Paraaortic lymph node (tissue), 1 donor: ENCODE results near the genes KIAA0319L and GRIK3.

GRCh38 chr1:35527649-35528458, 29.3 kb downstream of the KIAA0319L start:
- PRO-cap = no peak

- PRO-cap = unidirectional peak, minus-strand start at chr1:35557403; bidirectional peak, plus-strand start at chr1:35557837, minus-strand start at chr1:35557593
These were observed at the start of gene KIAA0319L for GRCh38 chr1:35556957-35557951. TSS of gene KIAA0319L (minus strand) at chr1:35557403.

DNA sequence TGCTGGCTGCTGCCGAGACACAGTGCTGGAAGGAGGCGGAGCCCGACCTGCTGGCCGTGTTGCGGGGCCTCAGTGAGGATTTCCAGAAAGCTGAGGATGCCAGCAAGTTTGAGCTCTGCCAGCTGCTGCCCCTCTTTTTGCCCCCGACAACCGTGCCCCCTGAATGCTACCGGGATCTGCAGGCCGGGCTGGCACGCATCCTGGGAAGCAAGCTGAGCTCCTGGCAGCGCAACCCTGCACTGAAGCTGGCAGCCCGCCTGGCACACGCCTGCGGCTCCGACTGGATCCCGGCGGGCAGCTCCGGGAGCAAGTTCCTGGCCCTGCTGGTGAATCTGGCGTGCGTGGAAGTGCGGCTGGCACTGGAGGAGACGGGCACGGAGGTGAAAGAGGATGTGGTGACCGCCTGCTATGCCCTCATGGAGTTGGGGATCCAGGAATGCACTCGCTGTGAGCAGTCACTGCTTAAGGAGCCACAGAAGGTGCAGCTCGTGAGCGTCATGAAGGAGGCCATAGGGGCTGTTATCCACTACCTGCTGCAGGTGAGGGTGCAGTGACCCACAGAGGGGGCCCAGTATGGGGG, 3.2 kb downstream of the NCDN start:
- PRO-cap = no peak

GRCh38 chr1:35804492-35804922, 3.3 kb upstream of the AGO4 start:
- PRO-cap = no peak

DNA sequence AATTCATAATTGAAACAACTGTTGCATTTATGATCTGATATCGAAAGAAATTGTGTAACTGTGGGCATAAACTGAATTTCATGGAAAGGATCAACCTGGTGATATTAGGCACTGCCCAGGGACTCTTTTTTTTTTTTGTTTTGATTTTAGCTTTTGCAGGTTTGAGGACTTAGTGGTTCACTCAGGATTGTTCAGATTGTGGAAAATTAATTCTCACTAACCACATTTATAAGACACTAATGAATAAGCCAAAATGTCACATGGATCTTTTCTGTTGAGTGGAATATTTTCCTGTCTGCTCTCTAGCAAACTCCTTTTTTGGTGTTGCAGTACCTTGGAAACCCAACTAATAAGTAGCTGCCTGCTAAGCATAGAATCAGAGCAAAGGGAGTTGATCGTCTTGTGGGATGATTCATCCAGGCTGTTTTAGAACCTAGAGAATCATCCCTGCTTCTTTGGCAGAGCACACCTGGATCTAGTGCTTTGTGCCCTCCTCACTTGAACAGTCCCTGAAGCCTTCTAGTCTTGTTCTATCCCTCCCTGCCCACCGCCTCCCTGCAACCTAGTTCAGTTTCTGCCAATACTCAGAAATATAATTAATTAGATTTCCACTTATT, 2.2 kb downstream of the AGO4 start:
- PRO-cap = no peak

DNA sequence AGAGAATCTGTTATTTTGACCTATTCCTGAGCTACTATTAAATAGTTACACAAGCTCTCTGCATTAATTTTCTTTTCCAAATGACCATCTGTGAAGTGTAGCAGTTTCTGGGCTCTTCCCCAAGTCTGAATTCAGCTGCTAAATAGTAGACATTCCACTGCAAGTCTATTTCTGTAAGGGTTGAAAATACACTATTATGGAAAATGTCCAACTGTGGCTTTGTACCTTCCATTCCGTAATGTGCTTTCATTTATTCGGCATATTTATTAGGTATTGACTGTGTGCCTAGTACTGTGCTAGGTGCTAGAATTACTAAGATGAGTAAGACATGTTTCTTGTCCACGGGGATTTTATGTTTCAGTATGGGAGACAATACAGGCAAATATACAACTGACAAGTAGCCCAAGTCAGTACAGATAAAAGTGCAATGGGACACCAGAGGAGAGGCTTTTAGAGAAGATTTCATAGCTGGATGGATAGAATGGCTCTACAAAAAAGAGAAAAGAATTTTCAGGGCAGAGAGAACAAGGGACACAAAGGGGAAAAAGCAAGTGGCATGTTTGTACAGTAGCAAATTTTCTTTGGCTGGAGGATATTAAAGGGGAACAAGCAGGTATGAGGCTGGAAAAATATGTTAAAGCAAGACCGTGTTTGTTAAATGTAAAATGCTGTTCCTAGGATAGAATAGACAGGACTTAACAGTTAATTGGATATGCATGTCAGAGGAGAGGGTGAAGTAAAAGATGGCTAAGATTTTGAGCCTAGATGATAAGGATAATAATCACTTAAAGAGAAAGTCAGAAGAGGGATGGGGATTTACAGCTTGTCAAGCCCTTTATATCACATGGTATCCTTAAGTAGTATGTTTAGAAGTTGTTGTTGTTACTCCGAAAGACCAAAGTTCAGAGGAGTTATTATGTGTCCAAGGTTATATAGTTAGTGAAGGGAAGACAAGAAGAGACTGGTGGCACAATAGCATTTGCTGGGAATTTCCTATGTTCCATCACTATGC, 31.2 kb upstream of the AGO1 start:
- PRO-cap = no peak

- PRO-cap = no peak
These were observed 17.2 kb upstream of the TEKT2 start for GRCh38 chr1:36066513-36067209.

DNA sequence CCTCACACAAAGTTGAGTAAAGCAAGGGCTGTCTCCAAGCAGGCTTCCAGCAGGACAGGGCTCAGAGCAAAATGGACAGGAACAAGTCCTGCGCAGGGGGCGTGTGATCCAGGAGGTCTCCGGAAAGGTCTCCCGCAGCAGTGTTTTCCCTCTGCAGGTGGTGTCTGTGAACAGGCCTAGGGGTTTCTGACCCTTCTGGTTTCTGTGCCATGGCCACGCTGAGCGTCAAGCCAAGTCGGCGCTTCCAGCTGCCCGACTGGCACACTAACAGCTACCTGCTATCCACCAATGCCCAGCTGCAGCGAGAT, 773 bp downstream of the TEKT2 start:
- PRO-cap = no peak

DNA sequence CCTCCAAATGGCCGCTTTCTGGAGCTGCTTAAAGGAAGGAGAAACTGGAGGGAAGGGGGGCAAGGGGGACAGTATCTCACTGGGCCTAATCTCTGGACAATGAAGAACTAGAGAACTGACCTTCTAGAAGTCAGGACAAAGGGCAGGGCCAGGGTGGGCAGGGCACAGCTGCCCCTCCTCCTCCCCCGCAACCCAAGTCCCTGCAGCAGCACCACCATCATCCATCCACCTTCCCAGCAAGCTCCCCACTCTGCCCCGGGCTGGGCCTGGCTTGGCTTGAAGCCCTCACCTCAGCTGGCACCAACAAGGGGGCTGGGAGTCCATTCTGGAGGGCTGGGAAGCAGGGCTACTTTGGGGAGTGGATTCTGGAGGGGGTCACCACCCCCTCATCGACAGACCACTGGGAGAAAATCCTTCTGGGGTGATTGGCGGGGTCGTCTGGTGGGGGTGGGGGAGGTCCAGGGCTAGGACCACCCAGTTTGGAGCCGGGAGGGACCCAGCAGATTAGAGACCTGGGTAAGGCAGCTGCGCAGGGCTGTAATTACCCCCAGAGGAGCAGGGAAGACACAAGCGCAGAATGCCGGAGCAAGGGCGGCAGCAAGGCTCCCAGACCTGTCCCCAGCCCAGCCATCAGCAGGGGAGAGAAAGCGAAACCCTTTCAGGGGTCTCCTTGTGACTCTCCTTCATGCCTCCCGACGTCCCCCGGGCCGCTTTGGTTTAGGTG, 785 bp upstream of the MAP7D1 start:
- PRO-cap = no peak

DNA sequence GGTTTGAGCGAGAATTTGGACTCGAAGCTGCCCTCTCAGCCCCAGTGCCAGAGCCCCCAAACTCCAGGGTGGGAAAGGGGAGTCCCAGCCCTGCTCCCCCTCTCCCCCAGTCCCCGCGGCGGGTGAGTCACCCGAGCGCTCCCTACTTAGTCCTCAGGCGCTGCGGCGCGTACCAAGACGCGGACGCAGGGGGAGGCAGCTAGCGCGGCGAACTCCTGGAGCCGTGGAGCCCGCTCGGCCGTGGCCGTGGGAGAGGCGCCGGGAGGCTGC, 288 bp upstream of the MAP7D1 start:
- PRO-cap = bidirectional peak, plus-strand start outside the sequence, minus-strand start at position 120 of the sequence

GRCh38 chr1:36180584-36181221, 24.7 kb downstream of the MAP7D1 start:
- PRO-cap = no peak

- PRO-cap = no peak
These were observed 8.2 kb downstream of the THRAP3 start for GRCh38 chr1:36232216-36233033.

DNA sequence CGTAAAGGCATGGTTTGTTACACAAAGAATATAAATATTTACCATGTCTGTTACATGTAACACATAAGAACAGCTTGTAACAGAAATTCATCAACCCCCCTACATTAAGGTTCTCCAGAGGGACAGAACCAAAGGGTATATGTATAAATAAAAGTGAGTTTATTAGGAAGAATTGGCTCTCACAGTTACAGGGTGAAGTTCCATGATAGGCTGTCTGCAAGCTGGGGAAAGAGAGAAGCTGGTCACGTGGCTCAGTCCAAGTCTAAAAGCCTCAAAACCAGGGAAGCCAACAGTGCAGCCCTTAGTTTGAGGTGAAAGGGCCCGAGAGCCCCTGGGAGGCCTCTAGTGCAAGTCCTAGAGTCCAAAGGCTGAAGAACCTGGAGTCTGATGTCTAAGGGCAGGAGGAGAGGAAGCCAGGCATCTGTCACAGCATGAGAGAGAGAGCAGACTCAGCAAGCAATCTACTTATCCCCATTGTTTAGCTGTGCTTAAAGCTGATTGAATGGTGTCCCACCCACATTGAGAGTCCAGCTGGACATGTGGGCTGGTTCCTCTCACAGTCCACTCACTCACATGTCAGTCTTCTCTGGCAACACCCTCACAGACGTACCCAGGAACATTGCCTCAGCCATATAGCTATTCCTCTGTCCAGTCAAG, 15.9 kb downstream of the THRAP3 start:
- PRO-cap = no peak

DNA sequence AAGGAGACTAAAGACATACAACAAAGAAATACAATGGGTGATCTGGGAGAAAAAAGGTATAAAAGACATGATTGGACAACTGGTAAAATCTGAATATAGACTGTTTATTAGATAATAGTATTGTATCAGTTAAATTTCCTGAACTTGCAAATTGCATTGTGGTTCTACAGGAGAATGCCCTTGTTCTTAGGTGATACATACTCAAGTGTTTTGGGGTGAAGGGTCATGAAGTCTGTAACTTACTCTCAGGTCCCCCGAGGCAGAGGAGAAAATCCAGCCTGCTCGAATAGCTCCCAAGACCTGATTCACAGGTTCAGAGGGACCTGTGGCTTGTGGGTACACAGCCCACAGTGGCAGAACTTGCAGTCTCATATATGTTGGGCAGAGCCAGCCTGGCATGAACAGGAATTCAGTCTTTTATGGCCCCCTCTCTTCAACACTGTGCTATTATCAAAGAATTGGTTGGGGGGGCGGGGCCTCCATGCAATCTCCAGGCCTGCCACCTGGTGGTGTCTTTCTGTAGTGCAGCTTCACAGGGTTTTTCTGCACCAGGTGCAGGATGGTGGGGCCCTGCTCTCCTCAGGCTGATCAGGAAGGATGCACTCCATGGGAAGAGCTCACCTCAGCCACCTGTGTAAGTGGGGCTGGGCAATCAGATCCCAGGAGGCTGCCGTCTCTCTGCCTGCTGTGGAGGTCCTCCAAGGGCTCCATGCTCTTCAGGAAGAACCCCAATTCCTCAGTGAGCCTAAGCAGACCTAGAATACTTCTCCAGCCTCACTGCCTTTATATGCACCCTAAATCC, 16.8 kb downstream of the STK40 start:
- PRO-cap = no peak

GRCh38 chr1:36386091-36386853, 548 bp upstream of the STK40 start:
- PRO-cap = bidirectional peak, plus-strand start at chr1:36386191, minus-strand start at chr1:36385912; bidirectional peak, plus-strand start at chr1:36386702, minus-strand start at chr1:36386570

GRCh38 chr1:36664485-36664914, 181.8 kb upstream of the CSF3R start:
- PRO-cap = no peak

DNA sequence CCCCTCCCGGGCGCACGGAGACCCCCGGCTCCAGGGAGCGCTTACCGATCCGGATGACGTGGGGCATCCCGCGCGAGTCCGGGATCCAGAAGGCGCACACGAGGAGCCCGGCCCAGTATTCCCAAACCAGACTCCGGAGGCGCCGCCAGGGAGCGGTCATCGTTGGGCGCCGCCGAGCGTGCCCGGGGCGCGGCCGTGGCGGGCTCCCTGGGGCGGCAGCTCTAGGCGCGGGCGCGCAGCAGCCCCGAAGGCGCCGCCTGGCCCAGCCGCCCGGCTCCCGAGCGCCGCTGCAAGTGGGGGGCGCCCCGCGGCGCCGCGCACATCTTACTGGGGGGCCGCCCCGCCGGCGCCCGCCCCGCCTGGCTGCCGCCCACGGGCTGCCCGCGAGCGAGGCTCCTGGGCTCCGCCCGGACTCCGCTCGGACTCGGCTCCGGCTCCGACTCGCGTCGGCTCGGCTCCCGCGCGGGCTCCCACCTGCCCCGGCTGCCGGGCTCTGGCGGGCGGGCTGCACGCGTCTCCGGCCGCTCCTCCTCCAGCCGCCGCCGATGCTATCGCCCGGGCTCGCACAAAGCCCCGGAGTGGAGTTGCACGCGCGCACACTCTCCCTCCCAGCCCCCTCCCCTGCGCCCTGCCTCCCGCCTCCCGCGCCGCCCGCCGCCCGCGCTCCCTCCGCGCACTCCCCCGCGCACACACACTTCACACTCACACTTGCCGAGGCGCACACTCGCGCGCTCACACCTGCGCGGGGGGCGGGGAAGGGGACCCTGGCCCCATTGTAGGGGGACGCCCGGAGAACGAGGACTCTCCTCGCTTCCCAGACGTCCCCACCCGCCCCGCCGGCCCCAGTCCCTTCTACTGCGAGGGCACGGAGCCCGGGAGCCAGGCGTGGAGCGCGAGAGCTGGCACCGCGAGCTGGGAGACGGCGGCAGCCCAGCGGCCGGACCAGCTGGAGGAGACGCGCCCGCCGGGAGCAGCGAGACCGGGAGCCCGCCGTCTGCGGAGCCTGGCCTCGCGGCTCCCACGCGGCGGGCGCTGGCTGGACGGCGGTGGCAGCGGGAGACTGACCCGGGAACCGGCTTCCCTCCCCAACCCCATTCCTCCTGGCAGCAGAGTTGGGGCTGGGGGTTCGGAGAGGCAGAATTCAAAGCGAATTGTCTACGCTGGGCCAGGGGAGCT, at the start of gene GRIK3:
TSS of gene GRIK3 (minus strand) at position 567 of the 1,176 bp plus-strand sequence.
- PRO-cap = no peak

- PRO-cap = no peak
These were observed 1.8 kb upstream of the GRIK3 start for GRCh38 chr1:37036074-37036592.

GRCh38 chr1:37472028-37472991, 2.1 kb upstream of the ZC3H12A start:
- PRO-cap = no peak

GRCh38 chr1:37473228-37473573, 1.2 kb upstream of the ZC3H12A start:
- PRO-cap = no peak